Glomerular endothelial cell (primary cell): Measurements from ENCODE around the gene NRXN2.

GRCh38 chr11:63869024-63869721 lies 30.3 kb downstream of the MARK2 start:
- RAMPAGE, long total RNA = no peak

DNA sequence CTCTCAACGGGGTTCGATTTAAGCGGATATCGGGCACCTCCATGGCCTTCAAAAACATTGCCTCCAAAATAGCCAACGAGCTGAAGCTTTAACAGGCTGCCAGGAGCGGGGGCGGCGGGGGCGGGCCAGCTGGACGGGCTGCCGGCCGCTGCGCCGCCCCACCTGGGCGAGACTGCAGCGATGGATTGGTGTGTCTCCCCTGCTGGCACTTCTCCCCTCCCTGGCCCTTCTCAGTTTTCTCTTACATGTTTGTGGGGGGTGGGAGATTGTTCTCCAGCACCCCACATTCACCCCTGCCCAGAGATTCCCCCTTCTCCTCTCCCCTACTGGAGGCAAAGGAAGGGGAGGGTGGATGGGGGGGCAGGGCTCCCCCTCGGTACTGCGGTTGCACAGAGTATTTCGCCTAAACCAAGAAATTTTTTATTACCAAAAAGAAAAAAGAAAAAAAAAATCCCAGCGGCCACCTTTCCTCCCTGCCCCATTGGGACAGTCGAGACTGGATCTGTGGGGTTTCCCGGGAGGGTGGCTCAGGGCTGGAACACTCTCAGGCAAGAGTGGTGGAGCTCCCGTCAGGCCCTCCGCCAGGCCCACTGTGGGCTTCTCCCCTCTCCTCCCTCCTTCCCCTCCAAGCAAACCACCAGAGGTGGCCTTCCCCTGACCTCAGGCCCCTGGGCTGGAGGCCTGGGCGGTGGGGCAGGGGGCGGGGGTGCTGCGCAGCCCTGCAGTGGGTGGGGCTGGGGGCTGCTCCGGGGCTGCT lies 7.6 kb downstream of the RCOR2 start:
- RAMPAGE, long total RNA = no peak

DNA sequence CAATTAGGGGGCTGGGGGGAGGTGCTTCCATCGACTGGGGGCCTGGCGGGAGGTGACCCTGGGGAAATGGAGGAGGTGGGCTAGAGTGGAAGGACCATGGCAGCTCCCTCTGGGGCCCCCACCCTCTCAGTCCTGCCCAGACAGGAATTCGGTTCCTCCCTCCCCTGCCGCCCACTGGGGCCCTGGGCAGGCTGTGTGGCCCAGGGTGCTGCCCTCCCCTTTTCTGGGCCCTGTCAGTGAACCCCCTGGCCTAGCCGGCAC lies 3.6 kb upstream of the RCOR2 start:
- RAMPAGE, long total RNA = no peak

GRCh38 chr11:63954286-63955272 lies 15.8 kb downstream of the NAA40 start:
- RAMPAGE, long total RNA = no peak

GRCh38 chr11:63998113-63998901 lies 12.1 kb downstream of the OTUB1 start:
- RAMPAGE, long total RNA = no peak

DNA sequence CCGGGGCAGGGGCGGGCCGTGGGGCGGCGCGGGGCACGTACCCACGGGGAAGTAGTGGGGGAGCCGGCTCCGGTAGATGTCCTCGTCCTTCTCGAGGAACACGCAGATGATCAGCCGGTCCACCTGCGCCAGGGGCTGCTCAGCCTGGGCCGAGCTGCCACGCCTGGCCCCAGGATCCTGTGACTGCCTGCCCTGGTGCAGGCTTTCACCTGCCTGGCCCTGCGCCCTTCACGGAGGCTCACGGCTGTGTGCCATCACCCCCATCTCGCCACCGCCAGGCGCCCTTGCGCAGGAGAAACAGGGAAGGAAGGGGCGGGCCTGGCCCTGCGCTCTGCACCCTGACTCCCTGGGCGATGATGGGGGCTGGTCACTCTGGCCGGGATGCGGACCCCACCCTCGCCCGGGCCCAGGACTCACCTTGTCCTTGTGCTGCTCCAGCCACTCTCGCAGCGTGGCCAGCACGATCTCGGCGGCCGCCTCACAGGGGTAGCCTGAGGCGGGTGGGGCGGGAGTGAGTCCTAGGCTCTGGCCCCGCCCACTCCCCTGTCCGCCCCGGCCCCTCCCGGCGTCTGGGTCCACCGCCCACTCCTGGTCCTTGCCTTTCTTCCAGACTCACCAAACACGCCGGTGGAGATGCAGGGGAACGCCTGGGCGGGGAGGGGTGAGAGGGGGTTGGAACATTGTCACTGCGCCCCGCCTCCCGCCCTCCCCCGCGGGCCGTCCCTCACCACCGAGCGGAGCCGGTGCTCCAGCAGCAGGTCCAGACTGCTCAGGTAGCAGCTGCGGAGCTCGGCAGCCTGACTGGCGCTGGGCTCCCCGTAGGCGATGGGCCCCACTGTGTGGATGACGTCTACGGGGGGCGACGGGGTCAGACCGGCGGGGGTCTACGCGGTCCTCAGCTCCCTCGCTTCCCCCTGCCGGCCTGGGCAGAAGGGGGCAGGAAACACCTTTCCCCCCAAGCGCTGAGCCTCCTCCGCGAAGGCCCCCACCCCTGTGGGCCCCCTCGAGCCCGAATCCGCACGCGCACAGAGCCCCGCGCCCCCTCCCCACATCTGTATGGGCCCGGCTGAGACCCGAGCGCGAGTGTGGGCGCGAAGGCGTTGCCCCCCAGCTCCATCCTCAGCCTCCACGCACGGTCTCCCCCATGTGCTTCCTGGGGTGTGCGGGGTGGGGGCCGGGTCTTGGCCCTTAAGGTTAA lies 13.1 kb downstream of the OTUB1 start:
- RAMPAGE, long total RNA = no peak

DNA sequence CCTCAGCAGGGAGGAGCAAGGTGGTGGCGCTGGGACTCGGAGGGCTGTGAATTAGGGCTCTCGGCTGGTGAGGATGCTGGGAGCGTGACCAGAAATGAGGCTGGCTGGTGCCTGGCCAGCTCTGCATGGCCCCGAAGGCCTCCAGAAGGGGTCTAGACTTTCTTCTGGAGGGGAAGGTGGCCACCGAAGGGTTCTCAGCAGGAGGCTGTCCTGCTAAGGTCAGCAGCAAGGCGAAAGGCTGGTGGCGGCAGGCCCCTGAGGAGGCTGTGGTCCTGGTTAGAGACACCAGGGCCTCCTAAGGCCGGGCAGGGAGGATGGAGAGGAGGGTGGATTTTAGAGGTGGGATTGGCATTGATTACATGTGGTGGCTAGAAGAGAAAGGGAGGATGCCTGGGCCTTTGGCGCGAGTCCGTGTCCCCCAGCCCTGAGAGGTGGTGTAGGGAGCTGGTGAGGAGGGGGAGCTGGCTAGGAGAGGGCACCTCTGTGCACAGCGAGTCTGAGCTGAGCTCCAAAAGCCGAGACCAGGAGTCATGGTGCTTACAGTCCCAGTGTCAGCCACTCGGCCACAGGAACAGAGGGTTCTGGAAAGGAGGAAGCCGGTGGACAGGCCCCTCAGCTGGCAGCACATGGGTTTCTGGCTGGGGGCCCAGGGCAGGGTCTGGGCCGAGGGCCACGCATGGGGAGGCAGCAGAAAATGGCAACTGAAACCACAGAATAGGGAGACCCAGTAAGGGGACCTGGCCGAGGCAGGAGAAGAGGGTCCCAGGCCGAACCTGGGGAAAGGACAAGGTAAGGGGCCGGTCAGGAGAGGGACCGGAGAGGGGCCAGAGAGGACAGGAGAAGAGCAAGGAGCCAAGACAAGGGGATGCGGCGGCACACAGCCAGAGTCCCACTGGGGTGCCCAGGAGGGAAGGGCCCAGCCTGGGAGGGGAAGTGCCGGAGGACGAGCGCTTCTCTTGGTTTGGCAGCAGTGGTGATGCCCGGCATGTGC lies 2.5 kb downstream of the FERMT3 start:
- RAMPAGE, long total RNA = no peak

DNA sequence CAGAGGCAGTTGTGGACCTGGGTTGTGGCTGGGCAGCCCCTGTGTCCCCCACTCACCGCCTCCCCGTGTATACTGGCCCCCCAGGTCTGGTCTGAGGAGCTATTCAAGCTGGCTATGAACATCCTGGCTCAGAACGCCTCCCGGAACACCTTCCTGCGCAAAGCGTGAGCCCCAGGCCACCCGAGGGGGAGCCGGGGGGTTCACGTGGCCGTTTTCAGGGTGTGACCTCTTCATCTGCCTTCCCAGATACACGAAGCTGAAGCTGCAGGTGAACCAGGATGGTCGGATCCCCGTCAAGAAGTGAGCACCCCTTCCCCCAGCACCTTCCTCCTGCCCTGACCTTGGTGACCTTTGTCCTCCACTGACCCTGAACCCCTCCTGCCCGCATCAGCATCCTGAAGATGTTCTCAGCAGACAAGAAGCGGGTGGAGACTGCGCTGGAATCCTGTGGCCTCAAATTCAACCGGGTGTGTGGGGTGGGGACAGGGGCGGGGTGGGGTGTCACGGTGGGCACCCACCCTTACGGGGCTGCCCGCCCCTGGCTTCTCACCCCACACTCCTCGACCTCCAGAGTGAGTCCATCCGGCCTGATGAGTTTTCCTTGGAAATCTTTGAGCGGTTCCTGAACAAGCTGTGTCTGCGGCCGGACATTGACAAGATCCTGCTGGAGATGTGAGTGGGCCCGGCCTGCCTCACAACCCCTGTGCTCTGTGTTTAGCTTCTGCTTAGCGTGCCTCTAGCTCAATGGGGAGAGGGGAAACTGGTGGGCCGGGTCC lies 4.0 kb downstream of the PLCB3 start:
- RAMPAGE, long total RNA = no peak

- RAMPAGE, long total RNA = no peak
These were observed 681 bp upstream of the CATSPERZ start for GRCh38 chr11:64299238-64300116.

GRCh38 chr11:64312894-64313556 lies 4.3 kb downstream of the TRMT112 start:
- RAMPAGE, long total RNA = no peak

- RAMPAGE, long total RNA = no peak
These were observed 668 bp downstream of the TRMT112 start for GRCh38 chr11:64316409-64317373.

DNA sequence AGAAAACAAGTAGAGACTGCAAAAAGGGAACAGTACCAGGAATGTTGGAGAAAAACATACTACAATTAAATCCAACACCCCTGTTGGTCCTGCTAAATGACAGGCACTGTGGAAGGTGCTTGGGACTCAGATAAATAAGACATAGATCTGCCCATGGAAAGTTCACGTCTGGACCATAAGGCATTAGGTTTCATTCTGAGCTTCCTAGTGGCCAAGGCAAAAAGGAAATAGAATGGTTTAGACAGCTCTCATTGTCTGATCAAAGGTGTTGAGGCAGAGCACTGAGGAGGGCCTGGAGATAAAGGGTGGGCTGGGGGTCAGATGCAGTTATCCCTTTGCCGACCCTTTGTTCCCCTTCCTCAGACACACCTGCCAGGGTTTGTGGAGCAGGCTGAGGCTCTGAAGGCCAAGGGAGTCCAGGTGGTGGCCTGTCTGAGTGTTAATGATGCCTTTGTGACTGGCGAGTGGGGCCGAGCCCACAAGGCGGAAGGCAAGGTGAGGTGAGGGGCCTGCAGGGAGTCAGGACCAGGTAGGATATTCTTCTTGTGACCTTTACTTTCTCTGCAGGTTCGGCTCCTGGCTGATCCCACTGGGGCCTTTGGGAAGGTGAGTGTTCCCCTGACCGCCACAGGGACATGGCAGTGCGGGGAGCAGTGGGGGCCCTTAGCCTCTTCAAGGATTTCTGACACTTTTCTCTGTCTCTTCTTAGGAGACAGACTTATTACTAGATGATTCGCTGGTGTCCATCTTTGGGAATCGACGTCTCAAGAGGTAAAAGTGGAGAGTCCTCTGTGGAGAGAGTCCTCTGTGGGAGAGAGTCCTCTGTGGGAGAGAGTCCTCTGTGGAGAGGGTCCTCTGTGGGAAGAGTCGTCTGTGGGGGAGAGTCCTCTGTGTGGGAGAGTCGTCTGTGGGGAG lies 2.6 kb downstream of the PRDX5 start:
- RAMPAGE, long total RNA = no peak

DNA sequence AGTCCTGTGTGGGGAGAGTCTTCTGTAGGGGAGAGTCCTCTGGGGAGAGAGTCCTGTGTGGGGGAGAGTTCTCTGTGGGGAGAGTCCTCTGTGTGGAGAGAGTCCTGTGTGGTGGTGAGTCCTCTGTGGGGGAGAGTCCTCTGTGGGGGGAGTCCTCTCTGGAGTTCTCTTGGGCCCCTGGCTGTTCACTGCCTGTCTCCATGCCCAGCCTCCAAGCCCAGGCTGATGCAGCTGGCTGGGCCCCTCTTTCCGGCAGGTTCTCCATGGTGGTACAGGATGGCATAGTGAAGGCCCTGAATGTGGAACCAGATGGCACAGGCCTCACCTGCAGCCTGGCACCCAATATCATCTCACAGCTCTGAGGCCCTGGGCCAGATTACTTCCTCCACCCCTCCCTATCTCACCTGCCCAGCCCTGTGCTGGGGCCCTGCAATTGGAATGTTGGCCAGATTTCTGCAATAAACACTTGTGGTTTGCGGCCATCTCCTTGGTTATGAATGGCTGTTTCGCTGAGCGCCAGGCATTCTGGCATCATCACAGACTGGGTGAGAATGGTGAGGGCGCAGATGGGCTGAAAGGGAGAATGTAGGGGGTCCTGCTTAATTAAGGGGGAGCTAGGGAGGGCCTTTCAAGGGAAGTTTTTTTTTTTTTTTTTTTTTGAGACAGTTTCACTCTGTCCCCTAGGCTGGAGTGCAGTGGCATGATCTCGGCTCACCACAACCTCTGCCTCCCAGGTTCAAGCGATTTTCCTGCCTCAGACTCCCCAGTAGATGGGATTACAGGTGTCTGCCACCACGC lies 3.6 kb downstream of the PRDX5 start:
- RAMPAGE, long total RNA = no peak

DNA sequence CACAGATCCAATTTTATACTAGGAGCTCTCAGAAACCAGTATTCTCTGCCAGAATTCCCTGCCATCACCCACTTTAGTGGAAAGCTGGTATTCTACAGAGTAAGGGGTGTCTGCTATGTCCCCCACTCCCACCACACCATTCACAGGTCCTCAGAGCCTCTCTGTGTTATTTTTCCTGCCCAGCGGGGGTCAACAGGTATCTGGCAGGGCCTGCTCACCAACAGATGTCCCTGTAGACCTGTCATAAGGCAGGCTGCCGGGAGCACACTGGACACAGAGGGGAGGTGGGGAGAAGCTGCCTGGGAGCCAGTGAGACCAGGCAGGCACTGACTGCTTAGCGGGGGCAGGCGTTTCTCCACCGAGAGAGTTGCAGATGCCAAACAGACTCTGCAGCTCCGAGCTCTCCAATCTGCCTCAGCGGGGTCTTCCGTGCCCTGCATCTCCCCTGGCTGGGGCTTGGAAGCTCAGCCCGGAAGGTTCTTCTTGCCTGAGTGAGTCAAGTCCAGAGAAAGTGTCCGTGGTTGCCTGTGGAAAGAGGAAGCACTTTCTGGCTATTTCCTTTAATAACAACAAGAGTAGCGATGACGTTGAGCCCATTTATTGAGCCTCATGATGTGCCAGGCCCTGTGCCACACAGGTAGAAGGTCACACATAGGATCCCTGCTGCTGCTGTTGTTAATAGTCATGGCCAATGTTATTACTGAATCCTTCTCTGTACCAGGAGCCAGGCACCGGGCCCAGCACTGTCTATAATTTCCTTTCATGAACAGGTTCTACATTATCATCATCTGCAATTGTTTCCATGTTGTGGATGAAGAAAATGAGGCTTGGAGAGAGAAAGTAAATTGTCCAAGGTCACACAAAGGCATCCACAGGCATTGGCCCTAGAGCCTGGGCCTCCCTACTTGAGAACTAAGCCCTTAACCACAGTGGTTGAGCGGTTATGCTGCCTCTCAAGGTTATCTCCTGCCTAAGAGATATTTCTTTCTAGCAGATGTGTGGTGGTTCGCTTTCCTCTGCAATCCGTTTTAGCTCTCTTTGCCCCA lies 26.6 kb downstream of the RPS6KA4 start:
- RAMPAGE, long total RNA = no peak

- RAMPAGE, long total RNA = no peak
These were observed 50.8 kb downstream of the RPS6KA4 start for GRCh38 chr11:64409791-64410158.

GRCh38 chr11:64711299-64711870 lies 11.6 kb downstream of the NRXN2 start:
- RAMPAGE, long total RNA = no peak

- RAMPAGE, long total RNA = no peak
These were observed at the start of gene NRXN2 for GRCh38 chr11:64723098-64723917. Gene NRXN2 (minus strand): TSS chr11:64723197.

GRCh38 chr11:64743737-64743882 lies 332 bp downstream of the RASGRP2 start:
- RAMPAGE, long total RNA = no peak

GRCh38 chr11:64768980-64769878 lies 9.1 kb downstream of the SF1 start:
- RAMPAGE, long total RNA = no peak

GRCh38 chr11:64773954-64774336 lies 4.4 kb downstream of the SF1 start:
- RAMPAGE, long total RNA = no peak